Sigmoid colon (tissue), 4 donors: ENCODE measurements around the gene PARS2.

DNA sequence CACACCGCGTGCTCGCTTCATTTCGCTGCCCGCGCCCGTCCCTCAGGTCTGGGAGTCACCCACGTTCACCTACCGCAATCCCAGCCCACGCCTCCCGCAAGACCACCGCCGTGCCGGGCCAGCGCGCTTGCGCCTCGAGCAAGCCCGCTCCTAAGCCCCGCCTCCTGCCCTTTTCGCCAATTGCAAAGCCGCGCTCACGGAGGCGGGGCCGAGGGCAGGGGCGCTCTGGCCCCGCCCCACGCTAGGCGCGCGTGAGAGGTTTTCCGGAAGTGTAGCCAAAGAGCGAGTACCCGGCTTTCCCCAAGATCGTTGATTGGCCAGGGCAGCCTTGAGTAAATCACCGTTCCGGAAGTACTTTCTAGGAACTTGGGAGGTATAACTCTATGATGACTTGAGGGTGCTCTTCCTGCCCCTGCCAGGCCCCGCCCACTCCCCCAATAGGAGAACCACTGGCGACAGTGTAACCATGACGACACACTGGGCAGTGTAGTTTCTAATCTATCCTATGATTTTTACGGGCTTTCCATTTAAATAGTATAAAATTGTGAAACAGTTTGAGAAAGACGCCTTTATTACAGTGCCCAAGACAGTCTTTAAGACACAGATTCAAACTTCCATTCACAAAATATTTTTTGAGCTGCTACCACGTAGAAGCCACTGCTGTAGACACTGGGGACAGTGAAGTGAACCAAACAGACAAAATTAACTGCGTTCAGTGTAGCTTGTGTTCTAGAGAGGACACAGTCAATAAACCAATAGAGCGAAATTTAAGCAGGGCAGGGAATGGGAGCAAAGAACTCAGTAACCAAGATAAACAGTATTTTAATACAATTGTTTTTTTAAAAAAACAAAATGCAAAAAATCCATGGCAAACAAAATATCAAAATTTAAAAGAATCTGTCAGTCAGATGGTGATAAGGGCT, at the start of gene PARS2:
Gene PARS2, minus strand, starts transcription at position 136 of the 923 bp plus-strand sequence.
- PRO-cap: unidirectional peak, minus-strand start at position 98 of the sequence
- RAMPAGE, long total RNA, 4 experiments: start-site peak on the minus strand in 4 of 4 experiments, centred at positions 118 to 139 of the sequence, 15 to 24 reads per replicate

DNA sequence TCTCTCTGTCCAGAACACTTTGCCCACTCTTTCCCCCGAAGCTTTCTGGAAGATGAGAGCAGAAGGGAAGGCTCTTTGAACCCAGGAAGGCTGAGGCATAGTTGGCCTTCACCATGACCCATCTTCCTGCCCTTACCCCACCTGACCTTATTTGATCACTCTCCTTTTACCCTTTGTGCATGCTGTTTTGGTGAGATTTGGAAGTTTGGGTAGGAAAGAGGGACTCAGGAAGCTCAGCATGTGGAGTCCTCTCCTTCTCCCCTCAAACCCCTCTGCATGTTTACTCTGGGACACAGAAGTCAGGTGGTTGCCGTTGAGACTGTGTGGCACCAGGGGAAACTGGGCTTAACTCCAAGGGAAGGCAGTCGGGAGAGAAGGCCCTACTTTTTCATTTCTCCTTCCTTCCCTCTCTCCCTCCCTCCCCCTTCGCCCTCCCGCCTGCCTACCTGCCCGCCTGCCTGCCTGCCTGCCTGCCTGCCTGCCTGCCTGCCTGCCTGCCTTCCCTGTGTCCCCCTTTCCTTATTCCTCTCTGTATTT, 30.0 kb downstream of the LEXM start:
- PRO-cap: no peak
- RAMPAGE, long total RNA, 4 experiments: no peak in any of the 4 experiments

DNA sequence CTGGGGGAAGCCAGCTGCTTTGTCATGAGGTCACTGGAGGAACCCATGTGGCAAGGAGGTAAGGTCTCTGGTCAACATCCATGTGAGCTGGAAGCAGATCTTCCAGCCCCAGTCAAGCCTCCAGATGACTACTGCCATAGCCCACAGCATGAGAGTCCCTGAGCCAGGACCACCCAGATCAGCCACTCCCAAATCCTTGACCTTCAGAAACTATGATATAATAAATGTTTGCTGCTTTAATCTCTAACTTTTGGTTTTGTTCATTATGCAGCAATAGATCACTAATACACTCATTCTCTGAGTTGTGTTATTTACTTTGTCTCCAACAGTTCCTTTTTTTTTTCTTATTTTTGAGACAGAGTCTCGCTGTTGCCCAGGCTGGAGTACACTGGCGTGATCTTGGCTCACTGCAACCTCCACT, 27.8 kb downstream of the DHCR24 start:
- PRO-cap: no peak
- RAMPAGE, long total RNA, 4 experiments: no peak in any of the 4 experiments

DNA sequence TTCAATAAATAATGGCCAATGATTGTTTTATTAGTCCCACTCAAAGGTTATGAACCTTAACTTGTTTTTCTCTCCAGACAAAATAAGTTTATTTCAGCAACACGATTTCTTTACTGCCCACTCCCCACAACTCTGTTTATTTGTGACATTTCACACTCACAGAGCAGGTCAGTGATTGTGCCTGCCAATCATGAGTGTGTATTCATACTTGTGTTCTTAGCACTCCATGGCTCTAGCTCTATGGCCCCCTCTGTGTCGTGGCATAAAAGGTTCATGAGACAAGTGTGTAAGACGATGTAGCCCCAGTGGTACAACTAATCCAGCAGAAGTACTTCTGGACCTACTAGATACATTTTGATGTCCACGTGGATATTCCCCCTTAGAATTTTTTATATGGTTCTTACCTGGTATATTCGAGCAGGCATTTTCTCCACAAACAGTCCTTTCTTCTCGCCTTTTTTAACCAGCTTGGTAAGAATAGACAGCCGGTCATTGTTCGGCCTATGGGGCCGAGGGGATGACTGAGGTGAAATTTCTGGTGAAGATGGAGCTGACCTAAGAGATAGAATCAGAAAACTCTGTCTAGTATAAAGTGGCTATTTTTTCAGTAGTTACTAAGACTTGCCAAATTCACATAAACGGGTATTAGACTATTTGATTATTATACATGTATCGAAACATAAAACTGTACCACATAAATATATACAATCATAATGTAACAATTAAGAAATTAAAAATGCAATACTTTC, 54.4 kb downstream of the PCSK9 start:
- PRO-cap: no peak
- RAMPAGE, long total RNA, 4 experiments: start-site peak on the minus strand in 1 of 4 experiments, centred at position 467 of the sequence, 9 reads per replicate

DNA sequence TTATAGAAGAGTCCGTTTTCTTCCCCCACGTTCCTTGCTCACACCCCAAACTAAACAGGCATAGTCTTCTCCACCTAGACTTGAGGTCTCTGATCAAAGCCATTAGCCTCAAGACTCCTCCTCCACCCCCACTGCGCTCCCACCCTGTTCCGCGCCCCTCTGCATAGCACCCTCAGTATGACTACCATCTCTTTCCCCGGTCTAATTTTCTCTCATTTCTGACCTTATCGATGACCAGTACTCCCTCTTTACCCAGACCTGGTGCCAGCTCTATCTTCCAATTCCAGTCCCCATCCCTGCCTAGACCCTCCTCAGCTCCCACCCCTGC, 1.4 kb downstream of the USP24 start:
- PRO-cap: no peak
- RAMPAGE, long total RNA, 4 experiments: no peak in any of the 4 experiments

DNA sequence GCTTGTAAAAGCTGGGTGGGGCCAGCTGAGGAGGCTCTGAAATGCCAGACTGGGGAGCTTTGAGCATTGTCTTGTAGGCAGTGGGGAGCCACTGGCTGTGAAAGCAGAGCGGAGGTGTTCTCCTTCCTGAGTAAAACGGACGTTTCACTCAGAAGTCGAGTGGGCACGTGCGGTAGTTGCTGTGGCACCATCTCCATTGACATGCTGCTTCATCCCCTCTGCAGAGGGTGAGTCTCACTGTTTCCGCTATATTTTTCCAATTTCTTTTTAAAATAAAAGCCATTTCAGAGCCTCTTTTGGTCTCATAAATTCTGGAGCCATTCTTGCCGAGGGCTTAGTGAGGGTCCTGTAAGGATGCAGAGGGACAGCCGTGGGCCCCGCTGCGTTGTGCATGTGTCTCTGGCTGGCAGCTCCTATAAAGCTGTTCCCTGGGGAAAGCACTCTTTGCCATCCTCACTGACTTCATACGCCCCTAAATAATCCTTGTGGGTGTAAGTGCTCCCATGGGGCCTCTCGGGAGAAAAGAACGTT, 72.8 kb upstream of the USP24 start:
- PRO-cap: no peak
- RAMPAGE, long total RNA, 4 experiments: no peak in any of the 4 experiments

DNA sequence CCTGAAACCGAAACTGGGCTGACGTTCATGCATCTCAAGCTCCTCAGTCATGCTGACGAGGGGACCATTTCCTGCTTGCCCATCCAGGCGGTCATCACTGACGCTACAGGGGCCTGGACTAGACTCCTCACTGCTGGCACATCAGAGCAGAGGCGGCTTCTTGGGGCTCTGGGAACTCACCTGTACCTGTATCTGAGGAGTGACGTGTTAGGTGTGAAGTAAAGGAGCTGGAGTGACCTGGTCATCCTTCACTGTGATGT, 73.2 kb upstream of the USP24 start:
- PRO-cap: no peak
- RAMPAGE, long total RNA, 4 experiments: no peak in any of the 4 experiments

DNA sequence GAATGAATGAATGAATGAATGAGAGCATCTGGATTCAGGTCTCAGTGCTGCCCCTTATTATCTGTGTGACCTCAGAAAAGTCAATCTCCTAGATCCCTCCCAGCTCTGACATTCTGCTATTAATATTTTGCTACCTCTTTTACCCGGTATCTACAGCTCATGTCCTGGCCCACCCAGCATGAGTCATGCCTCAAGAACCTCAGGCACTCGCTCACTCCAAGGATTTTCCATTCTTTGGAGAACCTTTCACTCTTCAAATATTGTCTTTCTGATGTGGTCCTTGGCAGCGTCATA, 213.8 kb upstream of the USP24 start:
- PRO-cap: unidirectional peak, minus-strand start at position 115 of the sequence
- RAMPAGE, long total RNA, 4 experiments: no peak in any of the 4 experiments

DNA sequence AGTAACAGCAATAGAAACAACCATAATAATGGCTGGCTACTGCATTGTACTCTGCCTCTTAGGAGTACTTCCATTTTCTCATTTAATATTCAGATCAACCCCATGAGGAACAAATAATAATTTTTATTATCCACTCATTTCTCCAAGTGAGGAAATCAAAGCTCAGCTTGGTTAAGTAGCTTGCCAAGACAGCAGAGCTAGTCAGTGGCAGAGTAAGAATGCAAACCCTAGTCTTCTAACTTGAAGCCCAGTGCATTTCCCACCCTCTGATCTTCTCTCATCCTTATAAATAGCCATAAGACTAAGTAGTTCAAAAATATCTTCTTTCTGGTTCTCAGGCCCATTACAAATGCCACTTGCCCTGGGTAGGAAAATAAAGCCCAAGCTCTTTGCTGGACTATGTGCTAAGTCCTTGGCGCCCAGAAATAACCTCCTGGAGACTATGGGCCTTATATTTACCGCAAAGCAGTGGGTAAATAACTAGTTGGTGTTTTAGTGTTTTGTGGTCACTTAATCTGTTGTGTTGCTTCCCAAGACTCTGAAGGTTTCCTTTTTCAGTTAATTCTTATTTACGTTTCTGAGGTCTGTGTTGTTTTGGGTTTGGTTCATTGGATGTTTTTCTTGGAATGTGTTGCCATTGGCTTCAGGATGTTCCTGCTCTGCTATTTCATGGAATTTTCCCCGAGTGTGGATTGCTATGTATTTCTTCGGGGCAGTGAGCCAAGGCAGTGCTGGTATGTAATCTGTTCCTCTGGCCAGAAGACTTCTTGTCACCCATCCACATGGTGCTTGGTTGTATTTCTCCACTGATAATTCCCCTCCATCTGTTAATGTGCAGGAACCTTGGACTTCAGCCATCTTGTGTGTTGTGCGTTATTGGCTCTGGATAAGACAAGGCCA, 505.6 kb downstream of the PLPP3 start:
- PRO-cap: no peak
- RAMPAGE, long total RNA, 4 experiments: no peak in any of the 4 experiments

DNA sequence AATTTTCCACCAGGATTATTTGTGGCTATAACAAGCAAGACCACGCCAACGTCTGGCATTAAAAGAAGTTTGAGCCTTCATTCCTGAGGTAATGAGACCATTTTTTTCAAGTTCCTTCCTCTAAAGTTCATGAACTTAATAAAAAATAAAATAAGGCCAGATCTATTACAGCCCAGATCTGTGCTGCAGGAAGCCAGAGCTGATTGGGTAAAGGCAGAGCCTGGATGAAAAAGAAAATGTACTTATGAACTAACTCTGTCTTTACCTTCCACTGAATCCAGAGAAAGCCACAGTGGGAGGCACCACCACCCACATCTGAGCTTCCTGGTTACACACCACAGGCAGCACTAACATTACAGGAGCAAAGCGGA, 293.7 kb downstream of the PLPP3 start:
- PRO-cap: no peak
- RAMPAGE, long total RNA, 4 experiments: no peak in any of the 4 experiments

GRCh38 chr1:56452097-56452650, 127.2 kb downstream of the PLPP3 start:
- PRO-cap: no peak
- RAMPAGE, long total RNA, 4 experiments: no peak in any of the 4 experiments

DNA sequence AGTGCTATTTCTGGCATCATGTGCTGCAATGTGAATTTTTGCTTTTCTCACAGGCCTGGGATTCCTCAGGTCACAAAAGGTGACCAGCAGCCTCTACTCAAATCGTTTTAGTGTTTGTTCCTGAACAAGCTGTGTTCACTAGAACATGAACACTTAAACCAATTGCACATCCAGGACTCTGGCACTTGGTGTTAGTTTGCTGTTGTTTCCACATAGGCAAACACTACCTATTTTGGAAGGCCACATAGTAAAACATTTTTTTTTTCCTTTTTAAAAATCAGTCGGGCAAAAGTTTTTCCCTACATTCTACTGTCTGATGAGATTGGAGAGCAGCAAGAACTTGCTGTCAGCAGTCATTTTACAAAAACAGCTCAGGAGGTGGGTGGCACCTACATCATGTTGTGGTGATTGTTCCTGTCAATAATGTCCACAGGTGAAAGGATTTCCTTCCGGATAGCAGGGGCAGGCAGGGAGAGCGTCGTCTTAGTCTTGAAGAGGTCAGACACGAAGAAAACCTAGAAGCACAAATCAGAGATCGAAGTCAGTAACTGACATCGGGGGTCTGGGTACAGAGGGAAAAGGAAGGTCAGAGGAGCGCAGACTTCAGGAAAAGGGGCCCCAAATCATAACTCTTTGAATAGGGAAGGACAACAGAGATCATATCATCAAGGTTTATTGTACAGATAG, 83.1 kb downstream of the PLPP3 start:
- PRO-cap: no peak
- RAMPAGE, long total RNA, 4 experiments: no peak in any of the 4 experiments

DNA sequence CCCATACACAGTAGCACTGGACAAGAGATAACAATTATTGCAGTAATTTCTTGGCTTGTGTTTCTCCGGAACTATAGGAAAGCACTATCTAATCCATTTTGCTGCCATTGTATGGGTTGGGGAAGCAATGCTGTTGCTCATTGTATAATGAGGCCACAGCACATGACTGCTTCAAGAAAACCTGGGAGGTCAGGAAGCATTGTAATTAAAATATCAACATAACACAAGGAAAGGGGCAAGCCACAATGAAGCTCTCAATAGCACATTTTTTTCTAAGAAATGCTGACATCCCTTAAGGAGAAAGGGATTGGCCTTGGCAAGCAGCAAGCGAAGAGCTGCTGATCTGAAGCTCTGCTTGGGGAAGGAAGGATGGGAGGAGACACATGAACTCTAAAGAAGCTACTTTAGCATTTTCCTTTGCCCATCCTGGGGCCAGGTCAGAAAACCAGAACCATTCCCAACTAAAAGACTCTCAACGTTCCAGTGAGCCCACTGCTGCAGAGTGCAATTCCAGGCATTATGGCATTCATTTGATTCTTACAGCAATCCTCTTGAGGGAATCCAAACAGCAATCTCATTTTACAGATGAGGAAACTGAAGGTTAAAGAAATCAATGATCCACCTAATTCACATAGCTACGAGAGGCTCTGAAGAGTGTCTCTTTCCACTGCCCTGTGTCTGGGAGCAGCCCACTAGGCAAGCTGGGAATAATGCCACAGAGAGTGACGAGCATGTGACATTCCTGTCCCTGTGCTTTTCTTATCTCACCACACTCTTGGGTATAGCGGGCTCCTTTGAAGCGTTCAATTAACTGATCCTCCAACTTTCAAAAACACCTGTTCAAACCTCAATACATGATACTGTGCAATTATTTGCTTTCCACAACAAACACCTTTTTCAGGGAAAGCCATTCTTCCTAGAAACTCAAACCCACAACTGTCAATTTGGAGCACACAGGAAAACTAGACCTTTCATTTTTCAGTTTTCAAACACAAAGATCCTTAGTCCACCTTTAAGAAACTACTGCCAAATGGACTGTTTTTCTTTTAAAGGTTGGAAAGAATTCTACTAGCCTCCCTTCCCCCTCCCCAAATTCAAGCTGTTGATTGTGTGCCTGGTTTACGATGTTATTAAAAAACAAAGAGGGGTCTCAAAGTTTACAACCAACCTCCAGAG, 43.6 kb downstream of the PLPP3 start:
- PRO-cap: no peak
- RAMPAGE, long total RNA, 4 experiments: no peak in any of the 4 experiments

- PRO-cap: no peak
- RAMPAGE, long total RNA, 4 experiments: no peak in any of the 4 experiments
Observed at GRCh38 chr1:56563424-56564046, 15.8 kb downstream of the PLPP3 start.

DNA sequence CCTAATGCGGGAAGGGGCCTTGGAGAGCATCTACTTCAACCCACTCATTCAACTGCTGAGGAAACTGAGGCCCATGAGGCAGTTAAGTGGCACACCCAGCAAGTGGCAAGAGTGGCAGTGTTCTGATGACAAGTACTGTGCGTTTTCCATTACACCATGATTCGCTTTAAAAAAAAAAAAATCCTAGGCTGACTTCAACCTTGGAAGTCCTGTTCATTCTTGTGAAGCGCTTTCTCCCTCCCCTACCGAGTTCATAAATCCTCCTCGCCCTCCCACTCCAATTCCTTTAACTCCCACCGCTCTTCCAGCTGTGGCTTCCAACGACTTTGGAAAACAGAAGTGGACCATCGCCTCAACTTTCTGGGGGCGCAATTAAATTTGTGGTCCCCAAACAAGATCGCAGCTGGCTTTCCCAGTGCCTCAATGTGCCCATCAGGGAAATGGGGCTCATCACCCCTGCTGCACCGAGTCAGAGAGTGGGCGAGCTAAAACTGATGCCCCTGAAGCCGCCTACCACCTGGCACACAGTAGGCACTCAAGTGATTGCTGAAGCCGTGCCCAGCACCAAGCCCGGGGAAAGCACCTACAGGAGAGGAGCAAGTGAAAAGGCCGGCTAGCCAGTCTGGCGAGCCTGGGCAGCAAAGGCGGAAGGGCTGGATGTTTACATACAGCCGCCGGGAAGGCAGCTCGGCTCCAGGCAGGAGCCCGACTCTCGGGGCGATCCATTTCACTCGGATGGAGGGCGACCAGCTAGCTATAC, 1.4 kb downstream of the PLPP3 start:
- PRO-cap: unidirectional peak, plus-strand start at position 588 of the sequence
- RAMPAGE, long total RNA, 4 experiments: no peak in any of the 4 experiments

- PRO-cap: no peak
- RAMPAGE, long total RNA, 4 experiments: no peak in any of the 4 experiments
Observed at GRCh38 chr1:56579729-56579930, 267 bp upstream of the PLPP3 start.

- PRO-cap: no peak
- RAMPAGE, long total RNA, 4 experiments: no peak in any of the 4 experiments
Observed at GRCh38 chr1:56835626-56836227, 16.5 kb upstream of the FYB2 start.

DNA sequence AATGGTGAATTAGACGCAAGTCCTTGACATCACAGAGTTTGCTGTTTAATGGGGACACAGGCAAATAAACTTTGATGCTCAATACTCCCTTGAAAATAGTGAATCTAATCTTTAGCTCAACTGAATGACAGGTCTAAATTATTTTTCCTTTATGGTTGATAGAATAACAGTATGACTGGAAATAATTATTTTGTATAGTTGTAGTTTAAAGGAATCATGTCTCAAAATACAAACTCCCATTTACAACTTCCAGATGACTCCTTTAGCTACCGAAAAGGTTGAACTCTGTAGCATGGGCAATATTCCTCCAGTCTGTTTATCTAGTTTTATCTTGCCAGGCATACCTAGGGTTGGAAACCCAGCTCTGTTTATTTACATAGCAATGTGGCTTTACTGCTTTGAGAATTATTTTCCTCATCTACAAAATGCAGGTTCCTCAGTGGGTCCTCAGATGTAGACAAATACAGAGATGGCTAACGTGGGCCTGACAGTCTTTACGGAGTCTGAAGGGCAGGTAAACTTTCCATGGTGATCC, 51.0 kb downstream of the C8A start:
- PRO-cap: no peak
- RAMPAGE, long total RNA, 4 experiments: no peak in any of the 4 experiments

- PRO-cap: no peak
- RAMPAGE, long total RNA, 4 experiments: no peak in any of the 4 experiments
Observed at GRCh38 chr1:56910167-56910689, 55.6 kb downstream of the C8B start.

- PRO-cap: no peak
- RAMPAGE, long total RNA, 4 experiments: no peak in any of the 4 experiments
Observed at GRCh38 chr1:56995475-56996374, 29.9 kb upstream of the C8B start.